ENCODE measurements around a stretch of chr6.

- PRO-cap = no peak
- RAMPAGE, long total RNA, 4 experiments = no peak in any of the 4 experiments
These were observed 226.0 kb upstream of the RREB1 start for GRCh38 chr6:6881657-6882354.

- PRO-cap = no peak
- RAMPAGE, long total RNA, 4 experiments = no peak in any of the 4 experiments
These were observed 224.7 kb upstream of the RREB1 start for GRCh38 chr6:6882868-6883652.

DNA sequence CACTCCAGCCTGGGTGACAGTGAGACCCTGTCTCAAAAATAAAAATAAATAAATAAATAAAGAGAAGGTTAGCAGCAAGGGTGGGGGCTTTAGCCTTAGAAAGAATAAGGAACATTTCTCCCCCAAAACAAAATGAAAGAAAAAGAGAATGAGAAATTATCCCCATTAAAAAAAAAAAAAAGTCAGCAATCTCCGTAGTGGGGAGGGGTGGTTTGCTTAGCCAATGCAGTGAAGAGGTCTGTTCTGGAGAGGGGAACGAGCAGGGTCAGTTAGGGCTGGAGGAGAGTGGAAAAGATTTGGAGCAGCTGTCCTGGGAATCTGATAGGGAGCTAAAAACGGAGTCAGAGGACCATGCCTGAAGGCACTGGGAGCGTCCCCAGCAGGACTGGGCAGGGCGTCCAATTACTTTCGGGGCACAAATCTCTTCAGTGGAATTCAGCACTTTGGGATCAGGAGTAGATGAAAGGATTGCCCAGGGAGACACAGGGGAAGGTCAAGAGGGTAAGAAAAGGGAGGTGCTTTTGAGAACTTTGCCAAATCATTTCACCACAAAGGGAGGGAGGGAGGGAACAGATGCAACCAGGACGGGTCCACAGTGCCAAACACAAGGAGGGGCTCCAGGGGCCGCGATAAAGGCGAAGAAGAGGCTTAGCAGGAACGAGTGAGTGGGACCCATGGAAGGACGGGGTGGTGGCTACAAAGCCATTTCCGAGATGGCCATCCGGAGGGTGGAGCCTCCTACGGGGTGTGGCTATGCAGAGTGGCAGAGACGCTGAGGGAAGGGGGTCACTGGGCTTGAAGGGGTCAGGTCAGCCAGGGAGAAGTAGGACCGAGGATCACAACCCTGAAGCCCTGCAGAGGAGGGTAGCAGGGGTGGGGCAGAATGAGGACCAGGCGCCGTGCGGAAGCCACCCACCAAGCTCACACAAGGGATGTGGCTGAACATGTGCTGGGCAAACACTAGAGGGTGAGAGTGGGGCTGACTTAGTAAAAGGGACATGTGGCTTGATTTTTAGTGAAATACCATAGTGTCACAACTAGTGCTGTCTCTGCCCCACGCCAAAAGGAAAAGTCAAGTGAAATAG is 180.1 kb upstream of the RREB1 start:
- PRO-cap = no peak
- RAMPAGE, long total RNA, 4 experiments = no peak in any of the 4 experiments

GRCh38 chr6:7108915-7109272 is 1.1 kb downstream of the RREB1 start:
- PRO-cap = bidirectional peak, plus-strand start at chr6:7109078, minus-strand start at chr6:7109033; unidirectional peak, minus-strand start at chr6:7109221
- RAMPAGE, long total RNA, 4 experiments = no peak in any of the 4 experiments

DNA sequence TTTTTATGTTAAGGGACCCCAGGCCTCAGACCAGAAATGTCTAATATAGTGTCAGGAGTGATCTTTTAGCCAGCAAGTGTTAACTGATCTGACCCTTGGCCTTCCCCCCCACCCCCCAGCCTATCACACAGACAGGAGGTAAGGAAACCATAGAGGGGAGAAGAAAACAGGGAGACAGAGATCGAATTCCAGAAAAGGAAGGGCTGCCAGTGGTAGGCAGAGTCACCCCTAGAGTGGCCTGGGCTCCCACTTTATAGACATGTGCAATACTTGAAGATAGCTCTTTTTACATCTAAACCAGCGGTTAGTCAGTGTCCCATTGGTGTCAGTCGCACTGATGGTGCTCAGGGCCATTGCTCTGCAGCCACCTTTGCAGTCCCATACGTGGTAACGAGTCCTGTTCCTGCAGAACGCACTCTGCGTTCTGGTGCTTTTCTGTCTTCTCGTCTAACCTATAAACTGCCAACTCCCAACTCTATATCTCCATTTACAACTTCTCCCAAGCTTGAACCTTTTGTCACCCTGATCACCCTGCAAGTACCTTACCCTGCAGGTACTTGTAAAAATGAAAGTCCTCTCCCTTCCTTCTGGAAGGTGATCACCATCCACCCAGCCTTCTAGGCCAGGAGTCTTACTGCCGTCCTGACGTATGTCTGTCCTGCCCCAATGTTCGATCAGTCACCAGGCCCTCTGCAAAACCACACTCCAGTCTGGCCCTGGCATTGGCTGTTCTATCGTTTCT is 7.7 kb downstream of the RREB1 start:
- PRO-cap = no peak
- RAMPAGE, long total RNA, 4 experiments = no peak in any of the 4 experiments

DNA sequence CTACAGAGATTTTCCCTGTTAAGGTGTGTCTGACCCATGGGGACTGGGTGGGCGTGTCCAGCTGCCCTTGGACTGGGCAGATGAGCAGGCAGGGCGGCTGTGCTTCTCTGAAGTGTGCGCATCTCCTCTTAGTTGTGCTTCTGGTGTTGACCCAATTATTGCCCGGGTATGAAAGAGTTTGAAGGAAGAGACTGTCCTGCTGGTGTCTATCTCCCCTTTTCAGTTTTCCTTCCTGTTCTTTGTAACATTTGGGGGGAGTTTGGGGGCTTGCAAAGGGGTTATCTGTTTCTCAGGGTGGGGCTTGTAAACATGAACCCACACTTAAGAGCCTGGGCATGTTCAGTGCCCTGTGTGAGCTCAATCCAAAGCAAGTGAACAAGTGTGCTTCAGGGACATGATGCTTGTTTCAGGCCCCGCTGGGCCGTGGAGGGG is 57.9 kb downstream of the RREB1 start:
- PRO-cap = no peak
- RAMPAGE, long total RNA, 4 experiments = no peak in any of the 4 experiments

- PRO-cap = no peak
- RAMPAGE, long total RNA, 4 experiments = no peak in any of the 4 experiments
These were observed 81.5 kb downstream of the RREB1 start for GRCh38 chr6:7188971-7189918.

DNA sequence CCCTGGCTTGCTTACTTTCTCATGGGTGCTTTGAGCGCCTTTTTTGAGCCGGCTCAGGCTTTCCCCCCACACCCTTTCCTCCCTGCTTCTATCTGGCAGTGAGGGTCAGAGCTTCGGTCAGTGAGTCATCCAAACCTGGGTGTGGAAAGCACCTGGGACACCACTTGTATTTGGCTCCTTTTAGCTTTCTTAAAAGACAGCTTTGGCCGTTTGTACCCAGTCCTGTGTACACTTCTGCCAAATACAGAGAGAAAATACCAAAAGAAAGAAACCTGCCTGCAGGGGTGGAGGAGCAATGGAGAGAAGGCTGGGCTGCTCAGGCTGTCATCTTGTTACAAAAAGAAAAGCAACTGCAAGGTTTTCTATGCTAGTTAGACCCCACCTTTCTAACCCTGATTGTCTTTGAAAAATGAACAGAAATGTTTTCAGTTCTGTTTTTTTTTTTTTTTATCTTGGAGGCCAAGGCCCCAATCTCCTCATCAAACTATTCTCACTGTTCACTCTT is 76.6 kb downstream of the SSR1 start:
- PRO-cap = no peak
- RAMPAGE, long total RNA, 4 experiments = no peak in any of the 4 experiments

DNA sequence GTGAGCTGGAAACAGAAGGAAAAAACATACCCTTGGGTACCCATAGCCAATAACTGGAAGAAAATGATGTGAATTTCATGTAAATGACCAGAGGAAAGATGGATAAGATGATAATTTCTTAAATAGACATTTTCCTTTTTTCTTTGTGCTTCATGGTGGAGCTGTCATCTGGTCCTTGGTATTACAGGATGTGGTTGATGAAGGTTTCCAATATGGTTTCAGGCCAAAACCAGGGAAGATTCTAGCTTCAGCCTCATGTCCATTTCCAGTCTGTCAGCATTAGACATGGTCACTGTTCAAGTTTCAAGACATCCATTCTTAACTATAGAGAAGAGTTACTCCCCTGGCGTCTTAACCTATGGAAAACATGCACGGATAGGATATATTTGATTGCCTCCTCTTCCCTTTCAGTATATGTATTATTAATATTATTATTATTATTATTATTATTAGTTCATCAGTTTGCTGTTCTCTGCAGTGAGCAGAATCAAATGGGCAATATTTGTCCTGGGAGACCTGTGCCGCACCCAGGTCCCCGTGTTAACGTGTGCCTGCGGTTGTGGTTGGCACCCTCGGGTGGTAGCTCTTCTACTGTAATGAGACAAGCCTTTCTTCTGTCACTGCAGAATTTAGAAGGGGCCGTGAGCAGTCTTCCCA is 63.5 kb downstream of the SSR1 start:
- PRO-cap = no peak
- RAMPAGE, long total RNA, 4 experiments = no peak in any of the 4 experiments

DNA sequence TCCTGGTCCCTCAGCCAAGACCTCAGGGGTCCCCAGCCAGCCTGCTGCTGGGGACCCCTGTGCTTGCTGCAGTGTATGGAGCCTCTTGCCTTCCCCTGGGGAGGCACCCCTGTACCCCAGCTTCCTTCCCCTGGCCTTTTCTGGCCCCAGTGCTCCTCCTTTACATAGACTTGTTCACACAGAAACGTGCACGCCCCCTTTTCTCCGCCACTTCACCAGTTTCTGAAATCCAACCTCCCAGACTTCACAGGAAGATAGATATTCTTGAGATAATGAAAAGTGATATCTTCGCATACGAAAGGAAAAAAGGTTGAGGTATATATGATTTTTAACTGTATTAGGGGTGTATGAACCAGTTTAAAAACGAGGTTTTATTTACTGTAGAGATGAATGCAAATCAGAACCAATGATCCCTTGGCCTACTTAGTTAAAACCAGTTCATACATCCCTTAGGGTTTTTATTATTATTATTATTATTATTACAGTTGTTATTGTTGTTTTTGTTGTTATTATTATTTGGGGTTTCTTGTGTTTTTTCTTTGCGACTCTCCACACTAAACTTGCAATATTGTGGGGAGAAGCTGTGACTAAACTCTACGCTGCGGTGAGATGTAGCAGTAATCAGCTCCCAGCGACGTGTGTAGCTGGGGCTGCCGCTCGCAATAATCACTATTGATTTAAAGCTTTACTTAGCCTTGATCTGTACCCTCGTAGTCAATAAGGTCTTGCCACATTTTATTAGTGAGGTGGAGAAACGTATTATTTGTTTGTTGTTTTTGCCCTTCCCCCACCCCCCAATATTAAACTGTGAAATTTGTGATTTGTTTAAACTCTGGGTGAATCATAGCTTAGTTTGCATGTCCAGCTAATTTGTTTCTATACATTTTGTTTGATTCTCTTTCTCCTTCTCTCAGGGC is 62.2 kb downstream of the SSR1 start:
- PRO-cap = no peak
- RAMPAGE, long total RNA, 4 experiments = start-site peak on the plus strand in 1 of 4 experiments, centred at position 394 of the sequence, 26 reads per replicate

GRCh38 chr6:7392758-7393361 is 3.3 kb downstream of the RIOK1 start:
- PRO-cap = no peak
- RAMPAGE, long total RNA, 4 experiments = no peak in any of the 4 experiments

GRCh38 chr6:7579793-7580511 is 10.0 kb upstream of the SNRNP48 start:
- PRO-cap = no peak
- RAMPAGE, long total RNA, 4 experiments = no peak in any of the 4 experiments

DNA sequence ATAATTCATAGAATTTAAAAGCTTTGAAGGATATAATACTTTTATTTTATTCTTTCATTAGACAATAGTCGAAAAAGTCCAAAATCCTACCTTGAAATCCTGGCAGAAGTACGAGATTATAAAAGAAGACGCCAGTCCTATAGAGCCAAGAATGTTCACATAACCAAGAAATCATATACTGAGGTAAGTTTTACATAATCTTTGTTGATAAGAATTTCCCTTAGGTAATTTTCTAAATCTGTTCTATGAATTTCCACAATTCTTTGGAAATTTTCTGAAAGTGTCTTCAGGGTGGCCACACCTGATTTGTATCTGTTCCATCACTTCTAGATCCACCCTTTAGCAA is 12.5 kb downstream of the SNRNP48 start:
- PRO-cap = no peak
- RAMPAGE, long total RNA, 4 experiments = no peak in any of the 4 experiments

DNA sequence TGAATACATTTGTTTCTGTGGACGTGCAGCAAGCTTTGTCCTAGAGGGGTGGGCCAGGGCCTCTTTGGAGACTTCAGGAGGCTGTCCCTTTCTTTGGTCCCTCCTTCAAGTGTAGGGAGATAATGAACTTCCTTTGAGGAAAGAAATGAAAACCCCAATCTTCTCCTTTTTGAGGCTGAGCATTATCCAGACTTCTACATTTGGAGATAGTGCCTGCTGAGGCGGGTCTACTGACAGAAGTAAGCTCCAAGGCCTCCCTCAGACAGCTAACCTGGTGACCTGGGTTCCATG is 27.8 kb downstream of the SNRNP48 start:
- PRO-cap = no peak
- RAMPAGE, long total RNA, 4 experiments = no peak in any of the 4 experiments

DNA sequence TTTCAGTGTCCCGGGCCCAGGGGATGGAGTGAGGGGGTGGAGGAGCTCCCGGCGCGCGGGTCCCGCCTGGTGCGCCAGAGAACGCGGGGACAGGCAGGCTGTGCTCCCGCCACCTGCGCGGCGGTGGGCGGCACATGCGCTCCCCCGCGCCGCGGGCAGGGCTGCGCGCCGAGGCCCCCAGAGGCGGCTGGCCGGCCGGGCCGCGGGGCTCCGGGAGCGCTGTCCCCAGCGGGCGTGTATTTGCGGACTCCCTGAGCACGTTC is 1.7 kb downstream of the BMP6 start:
- PRO-cap = no peak
- RAMPAGE, long total RNA, 4 experiments = no peak in any of the 4 experiments

- PRO-cap = no peak
- RAMPAGE, long total RNA, 4 experiments = no peak in any of the 4 experiments
These were observed 29.1 kb downstream of the TXNDC5 start for GRCh38 chr6:7881220-7882211.

DNA sequence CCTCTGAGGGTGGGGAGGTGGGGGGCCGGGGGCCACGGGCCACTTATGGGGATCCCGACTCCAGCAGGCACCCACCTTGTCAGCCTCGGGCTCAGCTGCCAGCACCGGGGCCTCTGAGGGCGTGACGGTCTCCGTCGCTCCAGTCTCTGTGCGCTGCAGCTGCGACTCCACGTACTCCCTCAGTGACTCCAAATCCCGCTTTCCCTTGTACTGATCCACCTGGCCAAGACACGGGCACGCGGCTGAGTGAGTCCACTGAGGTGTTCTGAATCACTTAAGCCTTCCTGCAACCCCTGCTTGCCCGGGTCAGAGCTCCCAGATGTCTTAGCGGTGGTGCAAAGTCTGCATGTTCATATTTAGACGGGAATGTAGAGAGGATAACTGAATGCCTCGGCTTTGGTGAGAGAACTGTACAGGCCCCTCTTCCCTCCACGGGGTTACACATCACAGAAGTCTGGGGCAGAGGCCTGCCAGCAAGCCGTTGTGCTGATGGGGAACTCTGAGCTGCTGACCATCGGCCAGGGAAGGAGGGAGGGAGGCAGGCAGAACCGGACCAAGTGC is 21.9 kb downstream of the TXNDC5 start:
- PRO-cap = no peak
- RAMPAGE, long total RNA, 4 experiments = no peak in any of the 4 experiments

- PRO-cap = no peak
- RAMPAGE, long total RNA, 4 experiments = no peak in any of the 4 experiments
These were observed 6.4 kb upstream of the TXNDC5 start for GRCh38 chr6:7916842-7917550.

- PRO-cap = no peak
- RAMPAGE, long total RNA, 4 experiments = no peak in any of the 4 experiments
These were observed 55.4 kb upstream of the EEF1E1 start for GRCh38 chr6:8157634-8158287.

GRCh38 chr6:8644774-8644973 is 209.3 kb upstream of the SLC35B3 start:
- PRO-cap = no peak
- RAMPAGE, long total RNA, 4 experiments = no peak in any of the 4 experiments

Data from esophagus muscularis mucosa (tissue), 4 donors.